Metastatic Lung Carcinoma in the Adrenal Gland (tissue), 1 donor: Measurements from ENCODE around the gene DLG5.

GRCh38 chr10:77843254-77843946, 83.2 kb downstream of the DLG5 start:
- PRO-cap: no peak

- PRO-cap: no peak
These were observed 67.1 kb downstream of the DLG5 start for GRCh38 chr10:77859409-77859989.

GRCh38 chr10:77888939-77889786, 37.4 kb downstream of the DLG5 start:
- PRO-cap: unidirectional peak, minus-strand start at chr10:77889462

DNA sequence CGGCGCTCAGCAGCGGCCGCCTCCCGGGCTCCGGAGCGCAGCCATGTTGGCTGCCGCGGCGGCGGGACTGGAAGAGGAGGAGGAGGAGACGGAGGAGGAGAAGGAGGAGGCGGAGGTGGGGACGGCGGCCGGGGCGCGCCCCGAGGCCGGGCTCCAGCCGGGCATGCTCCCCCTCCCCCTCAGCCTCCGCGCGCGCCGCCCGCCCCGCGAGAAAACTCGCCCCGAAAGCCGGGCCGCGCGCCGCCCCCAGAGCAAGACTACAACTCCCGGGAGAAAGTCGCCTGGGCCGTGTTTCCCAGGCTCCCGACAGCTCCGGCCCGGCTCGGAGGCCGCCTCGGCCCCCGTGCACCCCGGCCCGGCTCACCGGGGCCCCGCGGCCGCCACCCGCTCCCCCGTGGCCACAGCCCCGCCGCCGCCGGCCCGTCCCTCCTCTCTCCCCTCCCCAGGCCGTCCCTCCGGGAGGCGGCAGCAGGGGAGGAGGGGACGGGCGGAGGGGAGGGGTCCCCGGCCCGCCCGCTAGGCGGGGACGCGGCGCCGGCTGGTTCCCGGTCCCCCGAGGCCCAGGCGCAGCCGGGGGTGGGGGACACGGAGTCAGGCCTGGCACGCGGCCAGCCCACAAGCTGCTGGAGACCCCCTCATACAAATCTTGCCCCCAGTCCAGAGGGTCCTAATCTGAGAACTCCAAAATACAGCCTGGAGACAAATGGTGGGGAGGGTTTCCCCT, at the start of gene DLG5:
Gene DLG5 (minus strand): TSS at position 70 of the 724 bp plus-strand sequence.
- PRO-cap: bidirectional peak, plus-strand start at position 107 of the sequence, minus-strand start at position 69 of the sequence; unidirectional peak, minus-strand start at position 435 of the sequence

GRCh38 chr10:77940477-77941082, 14.0 kb upstream of the DLG5 start:
- PRO-cap: no peak

DNA sequence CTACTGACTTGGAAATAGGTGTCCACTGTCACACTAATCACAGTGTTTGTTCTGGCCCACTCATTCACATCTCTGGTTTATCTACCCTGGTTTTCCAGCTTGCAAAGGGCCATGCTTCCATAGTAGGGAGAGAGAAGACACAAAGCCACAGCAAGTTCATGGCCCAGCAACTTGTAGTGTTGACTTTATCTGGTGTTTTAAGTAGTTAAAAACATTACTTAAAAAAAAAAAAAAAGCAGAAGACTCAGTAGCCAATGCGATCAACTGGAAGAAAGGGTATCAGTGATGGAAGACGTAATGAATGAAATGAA, 35.1 kb downstream of the POLR3A start:
- PRO-cap: no peak

GRCh38 chr10:78039400-78040514, 6.1 kb downstream of the RPS24 start:
- PRO-cap: no peak

DNA sequence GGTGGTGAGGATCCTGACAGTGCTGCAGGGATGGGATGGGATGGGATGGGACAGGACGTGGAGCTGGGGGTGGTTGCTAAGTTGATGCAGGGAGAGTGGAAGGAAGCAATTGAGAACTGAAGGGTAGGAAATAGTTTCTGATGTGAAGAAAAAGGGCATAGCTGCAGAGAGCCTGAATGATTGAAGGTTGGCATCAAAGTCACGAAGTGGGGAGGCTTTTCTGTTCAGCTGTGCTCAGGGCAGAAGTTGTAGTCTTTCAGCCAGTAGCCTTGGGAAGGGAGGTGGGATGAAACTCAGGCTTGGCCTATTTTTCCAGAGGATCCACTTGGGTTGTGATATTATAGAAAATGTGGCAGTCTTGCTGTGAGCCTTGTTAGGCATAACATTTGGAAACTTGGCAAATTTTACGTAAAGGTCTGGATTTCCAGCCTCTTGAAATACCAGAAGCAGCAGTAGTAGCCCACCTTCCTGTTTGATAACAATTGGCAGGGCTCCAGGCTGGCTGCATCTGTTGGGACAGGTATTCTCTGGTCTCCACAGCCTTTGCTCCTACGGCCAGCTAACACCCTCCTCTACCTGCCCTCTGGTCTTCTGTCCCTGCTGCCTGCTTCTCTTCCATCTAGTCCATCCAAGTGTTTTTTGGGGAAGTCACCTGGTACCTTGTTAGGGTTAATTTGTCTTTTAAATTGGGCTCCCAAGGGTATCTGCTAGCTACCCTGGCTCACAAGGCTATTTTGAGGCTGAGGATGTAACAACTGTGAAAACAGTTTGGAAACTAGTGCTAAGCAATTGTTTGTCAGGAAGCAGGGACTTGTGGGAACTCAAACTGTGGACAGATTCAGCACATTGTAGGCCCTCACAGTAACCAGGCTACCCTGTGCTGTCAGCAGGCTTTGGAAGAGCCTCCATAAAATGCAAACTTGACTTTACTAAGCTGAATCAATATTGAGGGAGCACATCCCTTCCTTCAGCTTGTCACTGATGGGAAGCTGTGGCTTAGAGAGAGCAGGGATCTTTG, 8.3 kb downstream of the RPS24 start:
- PRO-cap: no peak

DNA sequence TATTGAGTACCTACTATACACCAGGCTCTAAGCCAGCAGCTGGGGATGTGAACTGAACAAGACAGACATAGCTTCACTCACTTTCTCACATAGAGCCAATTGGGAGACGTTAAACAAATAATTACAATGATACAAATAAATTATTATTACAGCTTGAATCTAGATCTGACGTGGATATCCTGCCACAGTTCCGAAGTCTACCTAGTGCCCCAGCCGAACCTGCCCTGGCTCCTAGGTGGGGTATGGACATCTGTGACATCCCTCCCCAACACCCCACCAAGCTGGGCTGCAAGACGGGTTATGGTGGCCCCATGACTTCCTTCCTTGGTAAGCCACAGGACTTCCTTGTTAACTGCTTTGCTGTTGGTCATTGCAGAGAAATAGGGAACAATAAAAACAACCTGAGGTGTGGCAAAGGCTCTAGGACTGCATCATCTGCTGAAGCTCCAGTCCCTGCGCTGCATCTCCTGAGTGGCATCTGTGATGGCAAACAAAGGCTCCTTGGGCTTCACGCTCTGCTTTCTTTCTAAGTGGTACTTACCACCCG, 216.5 kb downstream of the RPS24 start:
- PRO-cap: no peak

GRCh38 chr10:78408659-78409492, 375.2 kb downstream of the RPS24 start:
- PRO-cap: no peak

- PRO-cap: no peak
These were observed 411.9 kb upstream of the ZMIZ1 start for GRCh38 chr10:78656691-78657392.

GRCh38 chr10:78727840-78728308, 340.9 kb upstream of the ZMIZ1 start:
- PRO-cap: no peak

GRCh38 chr10:78744656-78745096, 324.1 kb upstream of the ZMIZ1 start:
- PRO-cap: no peak

DNA sequence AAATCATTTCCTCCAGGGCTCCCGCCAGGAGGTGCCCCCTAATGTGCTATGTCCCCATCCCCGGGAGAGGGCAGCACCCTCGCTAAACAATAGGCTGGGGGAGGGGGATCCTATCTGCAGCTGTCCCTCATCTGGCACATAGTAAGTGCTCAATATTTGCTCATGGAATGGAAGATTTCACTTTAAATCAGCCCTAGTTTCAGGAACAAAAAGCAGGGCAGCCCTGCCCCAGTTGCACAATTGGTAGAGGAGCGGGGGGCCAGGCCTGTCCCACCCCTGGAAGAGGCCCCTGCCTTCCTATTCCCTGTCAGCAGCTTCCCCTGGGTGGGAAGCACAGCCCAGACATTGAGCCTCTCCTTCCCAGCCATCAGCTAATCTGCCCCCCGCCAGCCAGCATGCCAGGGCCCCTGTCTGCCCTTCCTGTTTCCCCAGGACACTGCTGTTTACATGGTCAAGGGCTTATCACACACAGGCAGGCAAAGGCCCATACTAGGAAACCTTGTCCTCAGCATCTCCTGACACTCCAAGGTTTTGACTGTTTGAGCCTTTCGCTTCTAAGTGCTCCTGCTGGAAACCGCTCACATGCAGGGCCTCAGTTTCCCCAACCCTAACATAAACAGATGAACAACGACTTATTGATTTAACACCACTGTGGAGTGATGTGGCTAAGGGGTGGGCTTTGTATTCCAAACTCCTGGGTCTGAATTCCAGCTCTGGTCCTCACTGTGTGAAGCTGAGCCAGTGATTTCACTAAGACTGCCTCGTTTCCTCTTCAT, 130.7 kb upstream of the ZMIZ1 start:
- PRO-cap: no peak

- PRO-cap: no peak
These were observed 117.8 kb upstream of the ZMIZ1 start for GRCh38 chr10:78950948-78951301.

GRCh38 chr10:79025028-79025800, 43.6 kb upstream of the ZMIZ1 start:
- PRO-cap: no peak

- PRO-cap: no peak
These were observed 22.6 kb downstream of the ZMIZ1 start for GRCh38 chr10:79091339-79091854.

DNA sequence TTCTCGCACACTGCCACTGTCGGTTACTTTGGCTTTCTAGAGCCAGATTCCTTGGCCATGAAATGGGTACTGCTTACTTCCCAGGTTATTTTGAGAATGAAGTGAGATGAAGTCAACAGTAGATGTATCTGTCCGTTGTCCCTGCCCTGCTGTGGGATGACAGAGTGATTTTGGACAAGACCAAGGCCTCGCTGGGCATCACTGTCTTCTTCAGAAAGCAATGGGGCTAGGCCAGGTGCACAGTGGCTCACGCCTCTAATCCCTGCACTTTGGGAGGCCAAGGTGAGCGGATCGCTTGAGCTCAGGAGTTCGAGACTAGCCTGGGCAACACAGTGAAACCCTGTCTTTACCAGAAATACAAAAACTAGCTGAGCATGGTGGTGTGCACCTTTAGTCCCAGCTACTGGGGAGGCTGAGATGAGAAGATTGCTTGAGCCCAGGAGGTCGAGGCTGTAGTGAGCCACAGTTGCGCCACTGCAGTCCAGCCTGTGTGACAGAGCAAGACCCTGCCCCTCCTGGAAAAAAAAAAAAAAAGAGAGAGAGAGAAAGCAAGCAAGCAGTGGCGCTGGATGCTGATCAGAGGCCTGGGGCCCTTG, 25.8 kb downstream of the ZMIZ1 start:
- PRO-cap: no peak

DNA sequence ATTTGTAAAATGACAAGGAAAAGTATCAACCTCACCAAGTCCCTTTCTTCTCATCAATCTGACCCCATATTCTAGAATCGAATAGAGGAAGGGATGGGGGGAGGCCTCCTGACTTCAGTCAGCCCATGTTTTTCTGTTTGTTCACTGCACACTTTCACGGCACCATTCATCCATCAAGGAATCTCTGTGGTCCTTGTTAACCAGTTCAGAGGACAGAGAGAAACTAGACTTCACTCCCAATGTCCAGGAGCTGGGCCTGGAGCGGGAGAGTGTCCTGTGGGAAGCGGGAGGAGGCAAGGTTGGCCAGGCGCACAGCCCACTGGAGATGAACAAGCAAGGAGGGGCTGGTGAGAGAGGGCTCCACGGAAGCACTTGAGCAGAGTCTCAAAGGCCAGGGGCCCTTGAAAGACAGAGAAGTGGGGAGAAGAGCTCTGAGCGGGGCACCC, 49.4 kb downstream of the ZMIZ1 start:
- PRO-cap: no peak

DNA sequence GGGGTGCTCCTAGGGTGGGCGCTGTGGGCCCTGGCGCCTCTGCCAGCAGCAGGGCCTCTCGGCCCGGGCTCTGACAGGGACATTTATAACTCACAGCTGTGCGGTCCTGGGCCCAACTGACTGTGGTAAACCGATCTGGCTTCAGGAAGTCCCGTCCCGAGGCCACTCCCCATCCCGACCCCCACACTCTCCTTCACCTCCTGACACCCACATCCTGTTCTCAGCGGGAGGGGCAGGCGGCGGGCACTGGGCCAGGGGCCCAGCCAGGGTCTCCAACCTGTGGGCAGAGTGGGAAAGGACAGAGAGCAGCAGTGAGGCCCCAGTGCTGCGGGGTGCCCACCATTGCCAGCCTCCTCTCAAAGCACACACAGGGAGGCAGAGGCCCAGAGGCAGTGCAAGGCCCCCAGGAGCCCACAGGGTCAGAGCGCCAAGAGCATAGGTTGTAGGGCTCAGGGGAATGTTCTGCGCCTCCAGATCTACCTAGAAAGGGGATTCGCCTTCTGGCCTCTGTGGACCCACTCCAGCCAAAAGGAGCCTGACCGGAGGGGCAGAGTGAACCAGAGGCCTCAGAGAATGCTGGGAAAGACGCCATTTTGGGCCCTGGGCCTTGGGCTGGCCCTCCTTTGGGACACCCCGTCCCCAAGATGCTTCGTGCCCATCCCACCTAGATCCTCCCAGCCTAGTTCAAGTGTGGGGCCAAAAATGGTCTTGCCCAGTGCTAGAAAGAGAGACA, 69.2 kb downstream of the ZMIZ1 start:
- PRO-cap: unidirectional peak, minus-strand start at position 122 of the sequence